ENCODE measurements around a stretch of chr3.

- RRBS = no CpG with 5 or more reads among the region's 2 CpGs
Measured at GRCh38 chr3:141116015-141116299, 64.8 kb downstream of the SPSB4 start.

- RRBS = no CpG with 5 or more reads among the region's 17 CpGs
Measured at GRCh38 chr3:141266536-141267654, 35.3 kb downstream of the PXYLP1 start.

GRCh38 chr3:141274809-141275472 lies 43.3 kb downstream of the PXYLP1 start:
- RRBS = no CpG with 5 or more reads among the region's 5 CpGs

DNA sequence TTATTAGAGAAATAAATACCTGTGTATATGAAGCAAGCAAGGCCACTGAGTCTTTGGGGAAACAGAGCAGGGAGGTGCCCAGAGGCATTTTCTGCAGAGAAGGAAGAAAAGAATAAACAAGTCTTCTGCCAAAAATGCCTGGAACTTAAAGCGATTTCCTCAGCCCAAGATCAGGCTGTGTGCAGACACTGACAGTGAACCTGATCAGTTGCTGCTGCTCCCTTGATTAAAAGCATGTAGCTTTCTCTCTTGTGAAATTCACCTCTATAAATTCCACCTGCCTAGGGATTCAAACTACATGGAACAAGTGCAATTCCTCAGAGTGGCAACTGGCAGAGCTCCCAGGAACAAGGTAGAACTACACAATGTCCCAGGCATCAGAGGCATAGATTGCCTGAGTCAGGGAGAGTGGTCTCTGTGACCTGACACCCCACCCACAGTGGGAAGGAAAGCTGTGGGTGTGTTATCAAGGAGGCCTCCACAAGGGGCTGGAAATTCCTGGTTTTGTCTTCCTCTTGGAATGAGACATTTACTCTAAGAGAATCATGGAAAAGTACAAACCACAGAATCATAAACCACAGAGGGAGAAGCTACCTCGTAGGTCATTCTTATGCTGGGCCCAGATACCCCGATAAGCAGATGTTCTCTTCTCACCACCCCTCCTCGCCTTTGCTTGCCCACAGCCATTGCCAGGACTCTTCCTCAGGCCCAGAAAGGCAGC lies 1.9 kb upstream of the ZBTB38 start:
- RRBS = no CpG with 5 or more reads among the region's 4 CpGs

GRCh38 chr3:141370081-141370645 lies 1.9 kb downstream of the ZBTB38 start:
- RRBS = no CpG with 5 or more reads among the region's 2 CpGs

DNA sequence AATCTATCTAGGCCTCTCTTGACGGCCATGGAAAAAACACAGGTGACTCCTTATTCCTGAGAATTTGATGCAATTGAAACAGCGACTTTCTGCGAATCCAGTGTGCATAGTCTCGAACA lies 33.4 kb downstream of the ZBTB38 start:
- RRBS = no CpG with 5 or more reads among the region's 4 CpGs

GRCh38 chr3:141421521-141421975 lies 53.2 kb downstream of the ZBTB38 start:
- RRBS = no CpG with 5 or more reads among the region's 3 CpGs

DNA sequence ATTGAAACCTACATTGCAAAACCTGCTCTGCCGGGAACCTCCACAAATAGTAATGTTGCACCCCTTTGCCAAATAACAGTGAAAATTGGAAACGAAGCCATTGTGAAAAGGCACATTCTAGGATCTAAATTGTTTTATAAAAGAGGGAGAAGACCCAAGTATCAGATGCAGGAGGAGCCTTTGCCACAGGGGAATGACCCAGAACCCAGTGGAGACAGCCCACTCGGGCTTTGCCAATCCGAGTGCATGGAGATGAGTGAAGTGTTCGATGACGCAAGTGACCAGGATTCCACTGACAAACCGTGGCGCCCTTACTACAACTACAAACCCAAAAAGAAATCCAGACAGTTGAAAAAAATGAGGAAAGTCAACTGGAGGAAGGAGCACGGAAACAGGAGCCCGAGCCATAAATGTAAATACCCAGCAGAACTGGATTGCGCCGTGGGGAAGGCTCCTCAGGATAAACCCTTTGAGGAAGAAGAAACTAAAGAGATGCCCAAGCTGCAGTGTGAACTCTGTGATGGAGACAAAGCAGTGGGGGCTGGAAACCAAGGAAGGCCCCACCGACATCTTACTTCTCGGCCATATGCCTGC lies 41.9 kb upstream of the RASA2 start:
- RRBS = 62% methylated on average over 1 of the region's 14 CpGs

DNA sequence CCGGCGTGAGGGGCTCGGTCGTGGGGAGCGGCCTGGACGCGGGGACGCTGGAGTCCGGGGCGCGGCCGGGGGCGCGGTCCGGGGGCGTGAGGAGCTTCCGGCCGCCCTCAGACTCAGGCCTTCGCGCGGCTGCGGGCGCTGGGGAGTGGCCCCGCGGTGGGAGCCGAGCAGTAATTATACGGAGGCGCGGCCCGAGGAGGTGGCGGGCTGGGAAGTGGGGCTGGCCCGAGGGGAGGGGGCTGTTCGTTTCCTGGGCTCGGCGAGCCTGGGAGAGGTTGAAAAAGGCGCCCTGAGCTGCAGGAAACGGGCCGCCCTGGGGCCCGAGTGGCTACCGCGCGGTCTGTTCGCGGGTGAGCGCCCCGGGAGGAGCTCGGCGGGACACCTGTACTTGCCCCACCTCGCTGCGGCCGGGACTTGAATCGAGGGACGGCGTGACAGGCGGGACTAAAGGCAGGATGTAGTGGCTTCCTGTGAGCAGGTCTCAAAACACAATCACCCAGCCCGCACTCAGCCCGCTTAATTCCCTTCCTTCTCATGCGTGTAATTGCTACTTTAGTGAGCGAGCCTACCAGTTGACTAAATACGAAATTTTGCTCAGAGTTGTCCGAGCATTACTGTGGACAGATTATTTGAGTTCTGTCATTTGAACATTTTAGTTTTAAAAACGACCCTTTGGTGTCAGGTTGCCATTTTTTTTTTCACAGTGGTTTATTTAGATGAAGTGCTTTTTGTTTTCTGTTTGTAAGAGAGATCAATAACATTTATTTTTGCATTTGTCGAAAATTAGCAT lies 846 bp downstream of the RASA2 start:
- RRBS = 2% methylated on average over 15 of the region's 63 CpGs

DNA sequence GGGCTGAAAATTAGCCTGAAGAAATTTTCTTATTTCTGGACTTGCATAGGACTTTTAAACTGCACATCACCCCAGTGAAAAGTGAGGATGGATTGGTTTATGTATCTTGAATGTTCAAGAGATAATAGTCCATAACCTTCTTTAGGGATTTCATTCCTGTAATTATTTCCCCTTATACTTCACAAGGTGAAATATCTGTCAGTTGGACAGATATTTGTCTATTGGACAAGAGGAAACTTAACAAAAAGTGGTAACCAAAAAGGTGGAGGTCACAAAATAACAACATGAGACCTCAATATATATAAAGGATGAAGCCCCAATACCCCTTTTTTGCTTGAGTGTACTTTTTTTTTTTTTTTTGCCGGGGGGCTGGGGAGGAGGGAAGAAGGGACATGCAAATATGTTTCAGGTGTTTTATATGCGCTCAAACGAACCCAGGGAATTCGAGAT lies 2.8 kb downstream of the RASA2 start:
- RRBS = no CpG with 5 or more reads among the region's 4 CpGs

GRCh38 chr3:141646625-141647115 lies 91.4 kb upstream of the RNF7 start:
- RRBS = no CpG with 5 or more reads among the region's 3 CpGs

- RRBS = no CpG with 5 or more reads among the region's 5 CpGs
Measured at GRCh38 chr3:141851435-141852015, 24.9 kb upstream of the ATP1B3 start.

GRCh38 chr3:141877012-141877792 lies 759 bp downstream of the ATP1B3 start:
- RRBS = 2% methylated on average over 30 of the region's 62 CpGs

DNA sequence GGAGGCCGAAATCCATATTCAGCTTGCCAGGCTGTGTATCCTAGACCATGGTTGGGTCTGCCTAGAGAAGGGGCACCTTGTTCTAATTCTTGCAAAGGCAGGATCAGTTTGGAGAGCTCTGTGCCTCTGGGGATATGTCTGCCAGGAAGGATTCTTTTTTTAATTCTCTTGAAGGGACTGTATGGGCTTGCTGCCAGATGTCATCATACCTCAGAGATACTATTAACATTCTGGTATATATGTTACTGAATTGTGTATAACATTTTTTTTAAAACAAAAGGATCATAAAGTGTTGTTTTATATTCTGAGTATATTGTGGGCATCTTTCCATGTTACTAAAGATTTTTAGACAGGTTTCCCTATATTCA lies 2.4 kb downstream of the ATP1B3 start:
- RRBS = no CpG with 5 or more reads among the region's 1 CpG

GRCh38 chr3:141921127-141921815 lies 44.8 kb downstream of the ATP1B3 start:
- RRBS = no CpG with 5 or more reads among the region's 3 CpGs

GRCh38 chr3:141929374-141930091 lies 53.1 kb downstream of the ATP1B3 start:
- RRBS = 79% methylated on average over 3 of the region's 7 CpGs

DNA sequence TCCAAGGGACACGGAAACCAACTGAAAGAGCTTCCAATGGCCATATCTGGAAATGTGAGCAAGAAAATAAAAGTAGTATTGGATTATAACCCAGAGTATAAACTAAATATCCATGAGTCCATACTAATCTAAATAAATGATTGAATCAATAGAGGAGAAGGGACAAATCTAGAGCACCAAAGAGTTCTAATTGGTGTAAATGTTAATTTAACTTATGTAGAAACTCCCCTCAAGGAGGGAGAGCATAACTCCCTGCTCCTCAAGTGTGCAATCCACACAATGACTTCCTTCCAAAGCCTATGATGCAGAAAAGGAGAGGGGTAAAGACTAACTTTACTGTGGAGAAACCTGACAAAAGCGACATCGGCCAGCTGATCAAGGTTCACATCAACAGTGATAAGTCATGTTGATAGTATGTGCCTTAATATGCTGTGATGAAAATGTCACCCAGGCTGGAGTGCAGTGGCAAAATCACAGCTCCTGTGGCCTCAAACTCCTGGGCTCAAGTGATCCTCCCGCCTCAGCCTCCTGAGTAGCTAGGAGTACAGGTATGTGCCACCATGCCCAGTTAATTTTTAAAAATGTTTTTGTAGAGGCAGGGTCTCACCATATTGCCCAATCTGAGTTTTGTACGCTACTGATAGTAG lies 76.6 kb downstream of the TFDP2 start:
- RRBS = no CpG with 5 or more reads among the region's 5 CpGs

- RRBS = no CpG with 5 or more reads among the region's 4 CpGs
Measured at GRCh38 chr3:142090288-142090959, 58.9 kb downstream of the TFDP2 start.

GRCh38 chr3:142147832-142148373 lies 1.4 kb downstream of the TFDP2 start:
- RRBS = no CpG with 5 or more reads among the region's 3 CpGs